NT2/D1 (cell line): ENCODE measurements around the gene ORC2.

- RRBS, 2 experiments, result 2 to 5% methylated on average over 10 to 11 of the region's 25 CpGs
Observed at GRCh38 chr2:197805278-197805735, 914 bp downstream of the PLCL1 start.

- RRBS, 2 experiments, result no CpG with 5 or more reads among the region's 5 CpGs
Observed at GRCh38 chr2:197928977-197929811, 124.8 kb downstream of the PLCL1 start.

- RRBS, 2 experiments, result no CpG with 5 or more reads among the region's 2 CpGs
Observed at GRCh38 chr2:198005209-198005595, 200.8 kb downstream of the PLCL1 start.

DNA sequence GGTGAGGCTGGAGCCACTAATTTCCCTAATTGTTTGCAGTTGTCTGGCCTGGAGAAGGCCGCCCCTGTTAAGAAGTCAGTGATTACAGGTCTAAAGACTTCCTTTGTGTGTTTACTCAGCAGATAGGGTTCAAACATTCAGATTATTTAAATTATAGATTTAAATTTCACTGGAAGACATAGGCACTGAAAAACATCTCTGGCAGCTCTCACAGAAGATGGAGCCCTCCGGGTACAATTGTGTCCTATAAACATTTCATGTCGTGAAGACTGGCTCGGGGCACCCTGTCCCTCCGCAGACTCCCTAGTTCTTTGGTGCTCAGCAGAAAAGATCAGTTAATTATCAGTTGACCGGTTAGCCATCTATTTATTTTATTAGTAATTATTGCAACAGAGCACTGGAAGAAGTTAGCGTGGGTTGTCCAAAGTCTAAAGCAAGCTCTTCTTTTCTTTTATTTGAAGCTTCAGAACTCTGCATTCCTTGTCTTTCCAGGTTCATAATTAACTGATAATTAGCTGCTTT lies 489.5 kb downstream of the SATB2 start:
- RRBS, 2 experiments, result no CpG with 5 or more reads among the region's 7 CpGs

DNA sequence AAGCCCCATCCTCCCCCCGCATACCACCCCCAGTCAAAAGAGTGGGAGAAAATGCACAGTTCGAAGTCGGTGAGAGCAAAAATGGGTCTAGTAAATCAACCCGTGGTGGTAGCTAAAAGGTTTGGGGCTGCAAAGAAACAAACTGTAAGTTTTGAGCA lies 2.3 kb upstream of the SATB2 start:
- RRBS, 2 experiments, result no CpG with 5 or more reads among the region's 4 CpGs

DNA sequence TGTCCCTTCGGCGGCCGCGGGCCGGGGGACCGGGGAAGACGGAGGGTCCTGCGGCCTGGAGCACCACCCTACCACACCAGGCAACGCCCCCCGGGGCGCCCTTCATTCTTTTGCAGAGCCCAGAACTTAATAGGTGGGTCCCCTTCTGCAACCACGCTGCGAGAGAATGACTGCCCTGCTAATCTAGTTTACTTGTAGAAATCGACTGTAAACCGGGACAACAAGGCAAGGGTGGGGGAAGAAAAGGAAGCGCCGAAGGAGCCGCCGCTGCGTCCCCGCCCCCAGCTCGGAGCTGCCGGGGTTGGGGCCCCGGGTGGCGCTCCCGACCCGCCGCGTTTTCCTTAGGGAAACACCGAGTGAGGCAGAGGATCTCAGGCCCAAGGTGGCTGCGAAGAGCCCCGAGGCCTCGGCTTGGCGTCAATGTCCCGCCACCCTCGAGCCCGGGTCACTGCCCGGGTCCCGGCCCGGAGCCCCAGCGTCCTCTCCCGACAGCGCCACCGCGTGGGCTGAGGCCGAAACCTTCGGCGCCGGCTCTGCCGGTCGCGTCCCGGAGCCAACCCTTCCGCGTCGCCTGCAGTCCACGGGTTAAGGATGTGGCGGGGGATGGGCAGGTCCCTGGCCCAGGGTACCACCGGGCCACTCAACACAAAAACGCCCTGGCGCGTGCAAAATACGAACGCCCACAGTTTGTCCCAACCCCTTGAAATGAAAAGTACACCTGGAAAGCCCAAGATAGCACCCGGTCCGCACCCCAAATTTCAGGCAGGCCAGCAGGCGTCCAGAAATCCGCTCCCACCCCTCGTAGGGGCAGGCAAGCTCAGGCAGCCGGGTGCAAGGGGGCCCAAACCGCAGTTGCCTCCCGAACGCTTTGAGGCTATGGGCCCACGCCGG lies 5.6 kb upstream of the SATB2 start:
- RRBS, 2 experiments, result 1 to 2% methylated on average over 42 to 45 of the region's 75 CpGs

- RRBS, 2 experiments, result no CpG with 5 or more reads among the region's 2 CpGs
Observed at GRCh38 chr2:200221061-200221589, 85.4 kb upstream of the SPATS2L start.

DNA sequence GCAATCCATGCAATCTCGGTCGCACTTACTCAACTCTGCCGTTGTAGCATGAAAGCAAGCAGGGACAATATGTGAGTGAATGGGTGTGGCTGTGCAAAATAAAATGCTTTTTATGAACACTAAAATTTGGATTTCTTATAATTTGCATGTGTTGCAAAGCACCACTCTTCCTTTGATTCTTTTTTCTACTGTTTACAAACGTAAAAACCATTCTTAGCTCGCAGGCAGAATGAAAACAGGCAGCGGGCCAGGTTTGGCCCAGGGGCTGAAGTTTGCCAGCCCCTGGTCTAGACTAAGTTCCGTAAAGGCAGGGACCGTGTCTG lies 83.8 kb upstream of the SPATS2L start:
- RRBS, 2 experiments, result no CpG with 5 or more reads among the region's 8 CpGs

GRCh38 chr2:200408025-200408891 lies 101.6 kb downstream of the KCTD18 start:
- RRBS, 2 experiments, result no CpG with 5 or more reads among the region's 10 CpGs

GRCh38 chr2:200432390-200433055 lies 77.3 kb downstream of the KCTD18 start:
- RRBS, 2 experiments, result no CpG with 5 or more reads among the region's 2 CpGs

- RRBS, 2 experiments, result no CpG with 5 or more reads among the region's 8 CpGs
Observed at GRCh38 chr2:200466649-200467495, 43.0 kb downstream of the KCTD18 start.

DNA sequence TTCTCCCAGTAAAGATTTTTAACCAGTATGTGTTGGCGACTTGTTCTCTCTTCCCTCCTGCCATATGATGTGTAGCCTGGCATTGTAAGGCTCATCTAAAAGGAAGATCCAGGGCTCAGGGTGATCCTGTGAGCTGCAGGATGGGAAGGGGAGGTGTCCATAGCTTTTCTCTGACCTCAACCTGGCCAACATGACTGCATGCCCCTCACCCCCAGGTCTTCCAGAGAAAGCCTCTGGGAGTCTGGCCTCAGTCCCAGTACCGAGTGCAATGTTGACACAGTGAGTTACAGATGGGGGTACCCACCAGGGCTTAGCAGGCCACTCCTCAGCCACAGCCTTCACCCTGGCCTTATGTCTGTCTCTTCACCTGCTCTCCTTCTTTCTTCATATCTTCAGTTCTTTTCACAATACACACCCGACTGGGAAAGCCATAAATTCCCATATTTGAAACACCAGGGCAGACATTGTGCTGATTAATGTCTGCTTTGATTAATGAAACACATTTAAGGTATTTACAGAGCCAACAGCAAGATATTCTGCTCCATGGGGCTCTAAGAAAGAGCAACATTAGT lies 33.4 kb downstream of the AOX1 start:
- RRBS, 2 experiments, result no CpG with 5 or more reads among the region's 3 CpGs

- RRBS, 2 experiments, result no CpG with 5 or more reads among the region's 3 CpGs
Observed at GRCh38 chr2:200786750-200787268, 24.9 kb upstream of the BZW1 start.

DNA sequence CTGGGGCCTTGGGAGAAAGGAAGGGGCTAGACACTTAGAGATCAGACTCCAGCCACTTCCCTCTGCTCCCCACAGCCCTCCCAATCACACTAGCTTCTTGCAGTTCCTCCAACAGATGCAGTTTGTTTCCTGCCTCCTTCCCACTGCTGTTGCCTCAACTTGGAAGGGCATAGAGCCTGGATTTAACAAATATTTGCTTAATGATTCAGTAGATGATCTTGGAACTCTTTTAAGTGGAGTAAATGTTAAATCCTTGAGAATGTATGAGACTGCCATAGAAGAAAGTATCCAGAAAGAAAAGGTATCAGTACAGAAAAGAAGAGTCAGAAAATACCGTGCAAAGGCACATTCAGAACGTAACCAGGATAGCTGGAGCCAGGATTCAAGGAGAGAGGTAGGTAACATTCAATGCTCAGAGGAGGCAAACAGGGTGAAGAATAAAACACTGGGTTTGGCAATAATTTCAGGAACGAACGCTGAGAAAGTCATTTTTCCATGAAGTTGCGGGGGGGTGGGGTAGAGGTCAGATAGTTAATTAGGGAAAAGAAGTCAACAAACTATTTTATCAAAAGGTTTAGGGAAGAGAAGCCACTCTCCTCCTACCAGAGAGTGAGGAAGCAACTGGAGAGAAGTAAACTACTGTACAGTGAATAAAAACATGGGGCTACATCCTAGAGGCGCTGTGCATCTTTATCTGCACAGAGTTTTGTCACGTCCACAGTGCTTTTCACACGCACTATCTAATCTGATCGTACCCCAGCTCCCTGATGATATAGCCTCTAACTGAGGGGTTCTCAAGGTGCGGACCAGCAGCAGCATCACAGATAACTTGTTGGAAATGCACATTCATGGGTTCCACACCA lies 1.2 kb upstream of the BZW1 start:
- RRBS, 2 experiments, result no CpG with 5 or more reads among the region's 10 CpGs

DNA sequence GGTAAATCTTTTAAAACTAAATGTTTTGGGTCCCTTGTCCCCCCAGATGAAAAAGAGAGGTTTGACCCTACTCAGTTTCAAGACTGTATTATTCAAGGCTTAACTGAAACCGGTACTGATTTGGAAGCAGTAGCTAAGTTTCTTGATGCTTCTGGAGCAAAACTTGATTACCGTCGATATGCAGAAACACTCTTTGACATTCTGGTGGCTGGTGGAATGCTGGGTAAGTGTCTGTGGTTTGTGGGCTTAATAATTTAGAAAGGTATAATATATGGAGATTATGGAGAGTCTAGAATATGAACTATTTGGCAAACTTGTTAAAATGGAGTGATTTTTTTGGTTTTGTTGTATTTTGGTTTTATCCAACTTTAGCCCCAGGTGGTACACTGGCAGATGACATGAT lies 3.6 kb downstream of the BZW1 start:
- RRBS, 2 experiments, result no CpG with 5 or more reads among the region's 3 CpGs

GRCh38 chr2:200962848-200963768 lies at the start of gene ORC2:
TSS of gene ORC2 (minus strand) at chr2:200963660.
- RRBS, 2 experiments, result 1% methylated on average over 11 of the region's 59 CpGs

GRCh38 chr2:201035091-201036162 lies 36.0 kb downstream of the HYCC2 start:
- RRBS, 2 experiments, result no CpG with 5 or more reads among the region's 24 CpGs

GRCh38 chr2:201056956-201057621 lies 14.4 kb downstream of the HYCC2 start:
- RRBS, 2 experiments, result no CpG with 5 or more reads among the region's 2 CpGs

GRCh38 chr2:201114990-201115440 lies 949 bp upstream of the CFLAR start:
- RRBS, 2 experiments, result no CpG with 5 or more reads among the region's 7 CpGs